SP-49 (cell line): Measurements from ENCODE around the gene FBN1.

- PRO-cap, result no peak
Observed at GRCh38 chr15:45131741-45132160, 2.0 kb downstream of the DUOX1 start.

- PRO-cap, result no peak
Observed at GRCh38 chr15:45152190-45152926, 22.6 kb downstream of the DUOX1 start.

DNA sequence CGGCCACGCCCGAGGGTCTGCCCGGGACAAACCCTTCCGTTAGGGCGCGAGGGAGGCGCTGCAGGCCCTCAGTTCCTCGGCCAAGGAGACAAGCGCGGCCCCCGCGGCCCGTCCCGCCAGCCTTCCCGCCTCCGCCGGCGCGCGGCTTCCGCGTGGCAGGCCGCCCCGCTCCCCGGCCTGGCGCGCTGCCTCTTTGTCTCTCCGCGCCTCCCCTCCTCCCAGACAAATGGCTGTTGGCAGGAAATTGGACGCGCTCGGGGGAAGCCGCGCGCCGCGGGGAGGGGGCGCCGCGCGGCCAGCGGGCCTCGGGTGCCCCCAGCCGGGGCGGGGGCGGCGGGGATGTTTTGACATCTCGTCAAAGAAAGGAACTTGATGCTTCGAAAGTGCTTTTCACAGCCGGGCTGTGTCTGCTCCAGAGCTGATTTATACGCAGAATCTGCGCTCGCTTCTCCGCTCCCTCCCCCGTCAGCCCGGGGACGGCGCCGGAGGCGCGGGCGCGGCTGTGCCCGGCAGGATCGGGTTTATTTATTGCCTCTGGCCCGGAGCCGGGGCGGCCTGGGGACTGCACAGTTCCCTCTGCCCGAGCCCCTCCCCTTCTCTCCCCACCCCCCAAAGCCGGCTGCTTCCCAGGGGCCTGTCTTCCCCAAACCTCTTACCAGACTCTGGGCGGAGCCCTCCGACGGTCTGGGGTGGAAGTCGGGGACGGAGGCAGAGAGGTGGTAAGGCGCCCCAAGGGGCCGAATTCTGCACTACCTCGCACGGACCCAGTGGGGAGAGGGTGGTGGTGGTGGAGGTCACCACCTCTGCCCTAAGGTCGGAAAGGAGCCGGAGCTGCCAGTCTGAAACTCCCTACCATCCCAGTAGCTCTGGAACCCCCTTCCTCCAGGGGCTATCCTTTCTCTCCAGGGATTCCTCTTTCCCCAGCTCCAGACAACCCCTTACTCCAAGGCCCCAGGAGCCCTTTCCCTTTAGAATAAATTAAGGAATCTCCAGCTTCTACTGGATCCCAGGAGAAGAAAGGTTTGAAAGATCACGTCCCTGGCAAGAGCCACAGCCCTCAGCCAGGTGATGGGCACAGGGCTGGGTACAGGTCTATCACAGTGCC, 20.6 kb downstream of the SHF start:
- PRO-cap, result unidirectional peak, plus-strand start at position 71 of the sequence; bidirectional peak, plus-strand start at position 242 of the sequence, minus-strand start at position 227 of the sequence; unidirectional peak, minus-strand start at position 599 of the sequence; unidirectional peak, minus-strand start at position 664 of the sequence; unidirectional peak, minus-strand start at position 718 of the sequence

DNA sequence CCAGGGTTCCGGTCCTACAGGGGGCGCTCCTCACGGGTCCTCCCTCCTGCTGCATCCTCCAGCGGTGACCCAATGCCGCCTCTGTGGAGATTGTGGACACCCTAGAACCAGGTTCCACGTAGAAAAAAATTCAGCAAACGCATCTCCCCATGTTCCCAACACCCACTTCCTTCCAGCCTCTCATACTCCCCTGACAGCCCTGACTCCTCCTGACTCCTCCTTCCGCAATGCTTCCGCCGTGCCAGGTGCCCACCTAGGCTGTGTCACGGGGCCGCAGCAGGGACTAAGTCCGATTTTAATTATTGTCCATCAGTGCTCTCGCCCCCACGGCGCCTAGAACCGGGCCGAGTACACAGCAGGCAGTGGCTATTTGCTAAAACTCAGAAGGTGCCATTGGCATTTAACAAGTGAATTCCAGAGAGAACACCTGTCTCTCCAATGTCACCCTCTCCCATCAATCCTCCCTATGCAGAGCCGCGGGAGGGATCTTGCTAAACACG, 11.3 kb upstream of the SHF start:
- PRO-cap, result no peak

- PRO-cap, result unidirectional peak, plus-strand start at chr15:45376727
Observed at GRCh38 chr15:45376384-45377013, 1.8 kb downstream of the GATM start.

DNA sequence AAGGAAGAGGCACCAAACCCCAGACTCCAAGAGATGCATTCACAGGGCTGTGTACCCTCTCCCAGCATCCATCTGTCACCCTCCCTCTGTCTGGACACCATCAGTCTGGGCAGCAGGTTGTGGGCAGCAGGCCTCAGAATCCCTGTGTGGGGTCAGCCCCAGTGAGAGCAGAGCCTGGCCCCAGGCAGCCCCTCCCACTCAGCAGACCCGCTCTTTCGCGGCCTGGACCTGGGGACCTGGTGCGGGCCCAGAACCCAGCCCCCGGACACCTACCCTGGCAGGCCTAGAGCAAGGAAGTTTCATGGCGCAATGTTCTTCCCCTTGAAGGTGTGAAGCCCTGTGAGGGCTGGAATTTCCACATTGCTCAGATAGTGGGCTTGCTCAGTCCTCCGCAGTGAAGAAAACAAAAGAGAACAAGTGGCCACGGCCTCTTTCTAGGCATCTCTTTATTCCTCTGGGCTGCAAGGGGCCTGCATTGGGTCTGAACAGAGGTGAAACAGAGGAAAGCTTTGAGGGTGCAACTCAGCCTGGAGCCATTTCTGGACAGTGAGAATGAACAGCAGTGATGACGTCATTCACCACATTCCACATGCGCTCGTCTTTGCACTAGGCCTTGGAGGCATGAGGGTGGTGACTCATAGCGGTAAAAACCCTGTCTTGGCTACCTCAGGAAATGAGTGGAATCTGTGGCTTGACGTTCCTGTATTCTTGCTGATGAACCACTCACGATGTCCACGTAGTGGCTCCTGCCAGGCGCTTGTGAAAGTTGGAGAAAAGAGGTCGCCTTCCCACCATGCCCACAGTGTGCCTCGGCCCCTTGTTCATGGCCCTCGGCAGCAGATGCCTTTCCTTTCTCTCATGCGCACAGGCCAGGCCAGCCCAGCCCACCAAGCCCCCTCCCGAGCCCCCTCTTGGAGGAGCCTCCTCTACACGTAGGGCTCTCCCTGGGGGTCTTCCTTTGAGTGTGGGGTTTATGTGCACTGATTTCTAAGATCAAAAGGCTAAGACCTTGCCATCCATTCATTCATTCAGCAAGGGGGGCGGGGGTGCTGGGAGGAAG, 26.1 kb downstream of the C15orf48 start:
- PRO-cap, result no peak

DNA sequence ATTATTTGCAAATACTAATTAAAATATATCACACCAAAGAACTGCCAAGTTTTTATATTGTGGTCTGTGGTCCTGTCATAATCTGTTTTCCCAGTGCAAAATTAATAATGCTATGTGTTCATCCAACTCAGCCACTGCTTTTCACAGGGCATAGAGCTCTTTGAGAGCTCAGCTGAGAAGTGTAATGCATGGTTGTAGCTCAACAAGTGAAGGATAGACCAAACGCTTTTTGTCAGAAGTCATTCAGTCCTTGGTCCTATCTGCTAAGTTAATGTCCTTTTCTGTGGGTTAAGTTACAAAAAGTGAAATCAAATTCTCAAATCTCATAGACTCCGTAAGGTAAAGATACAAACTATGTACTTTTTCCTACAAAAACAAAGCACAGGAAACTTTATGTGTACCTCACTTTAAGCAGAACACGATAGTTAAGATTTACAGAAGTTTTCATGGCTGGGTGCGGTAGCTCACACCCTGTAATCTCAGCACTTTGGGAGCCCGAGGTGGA, 41.0 kb downstream of the SLC30A4 start:
- PRO-cap, result no peak

- PRO-cap, result no peak
Observed at GRCh38 chr15:45610165-45610578, 23.0 kb downstream of the BLOC1S6 start.

DNA sequence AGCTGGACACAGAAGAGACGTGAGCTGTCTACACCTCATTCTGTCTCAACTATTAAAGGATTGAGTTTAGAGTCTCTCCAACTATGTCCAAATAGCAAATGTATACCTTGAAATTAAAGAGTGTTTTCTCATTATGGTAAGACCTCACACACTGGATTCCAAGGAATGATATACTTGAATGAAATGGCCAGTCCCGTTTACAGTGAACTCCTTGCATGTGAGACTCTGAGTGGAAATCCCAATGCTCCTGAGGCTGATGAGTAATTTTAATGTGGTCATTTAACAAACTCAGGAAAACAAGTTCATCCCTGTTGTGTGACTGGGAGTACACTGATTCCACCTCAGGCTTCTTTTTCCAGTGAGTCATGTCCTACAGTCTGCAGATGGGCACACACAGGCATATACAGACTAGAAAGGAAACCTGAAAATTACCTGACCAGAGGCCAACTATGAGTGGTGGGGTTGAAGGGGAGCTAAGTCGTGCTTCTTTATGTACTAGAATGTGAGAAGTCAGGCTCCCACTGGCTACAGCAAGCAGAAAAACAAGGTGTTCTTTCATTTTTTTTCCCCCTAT, 5.7 kb downstream of the SQOR start:
- PRO-cap, result no peak

DNA sequence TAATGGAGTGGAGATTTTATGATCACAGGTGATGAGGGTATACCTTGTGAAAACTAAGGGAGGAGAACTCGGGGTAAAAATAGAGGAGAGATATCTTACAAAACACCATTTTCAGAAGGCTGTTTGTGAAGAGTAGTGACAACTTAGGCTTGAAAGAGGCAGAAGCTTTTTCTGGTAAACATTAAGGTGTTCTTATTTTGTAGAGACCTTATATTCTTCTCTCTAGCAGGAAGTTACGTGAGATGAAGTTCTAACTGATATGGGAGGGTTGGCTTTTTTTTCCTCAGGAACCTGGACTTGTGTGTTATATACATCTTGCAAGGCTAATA, 805.3 kb downstream of the SQOR start:
- PRO-cap, result no peak

GRCh38 chr15:46526448-46526756, 891.6 kb downstream of the SQOR start:
- PRO-cap, result no peak

GRCh38 chr15:48486937-48487314, 155.7 kb downstream of the DUT start:
- PRO-cap, result no peak

DNA sequence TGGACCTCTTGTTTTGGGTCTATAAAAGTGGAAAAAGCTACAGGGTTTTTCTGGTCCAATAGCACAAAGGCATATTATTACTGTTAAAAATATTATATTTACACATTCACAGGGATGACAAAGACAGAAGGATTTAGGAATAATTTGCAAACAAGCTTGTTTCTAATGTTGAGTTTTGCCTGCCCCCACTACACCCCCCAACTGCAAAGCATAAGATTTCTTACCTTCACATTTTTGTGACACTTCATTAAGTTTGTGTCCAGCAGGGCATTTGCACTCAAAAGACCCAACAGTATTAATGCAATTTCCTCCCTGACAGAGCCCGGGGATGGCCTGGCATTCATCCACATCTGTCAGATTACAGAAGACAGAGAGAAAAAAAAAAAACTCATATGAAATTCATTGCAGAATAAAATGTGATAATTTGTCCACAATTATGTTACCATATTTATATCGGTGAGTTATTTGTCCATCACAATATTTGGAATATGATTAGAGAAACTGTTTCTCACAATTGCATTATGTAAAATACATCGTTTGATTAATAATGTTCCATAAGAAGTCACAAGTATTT, 111.6 kb downstream of the FBN1 start:
- PRO-cap, result no peak

DNA sequence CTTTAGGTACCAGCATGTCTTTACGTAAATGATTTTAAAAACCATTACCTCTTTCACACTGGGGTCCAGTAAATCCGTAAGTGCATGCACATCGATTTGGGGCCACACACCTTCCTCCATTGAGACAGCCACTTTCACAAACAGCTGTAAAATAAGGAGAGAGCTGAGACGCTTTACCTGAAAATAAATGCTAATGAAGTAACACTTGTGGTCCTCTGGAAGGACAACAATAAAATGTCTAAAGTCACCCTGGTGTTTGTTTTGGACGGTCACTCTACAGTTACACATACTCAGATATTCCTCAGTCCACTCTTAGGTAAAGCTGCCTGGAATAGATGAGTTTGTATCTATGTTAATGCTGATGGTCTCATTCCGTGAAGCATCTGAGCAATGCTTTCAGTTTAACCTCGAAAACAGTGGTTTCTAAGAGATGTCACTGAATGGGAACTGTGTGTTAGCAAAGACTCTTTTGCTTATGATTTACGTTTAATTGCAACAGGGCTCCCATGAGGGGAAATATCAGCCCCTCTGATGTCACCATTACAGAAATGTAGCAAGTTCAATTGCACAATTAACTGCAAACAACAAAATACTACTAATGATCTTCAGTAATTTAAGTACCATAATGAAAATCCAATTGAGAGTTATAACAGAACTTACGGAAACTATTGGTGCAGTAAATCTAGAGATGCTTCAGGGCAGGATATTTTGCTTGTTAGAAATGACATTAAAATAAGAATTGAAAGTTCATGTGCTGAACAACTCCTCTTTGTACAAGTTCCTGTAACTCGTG, 49.1 kb downstream of the FBN1 start:
- PRO-cap, result no peak

DNA sequence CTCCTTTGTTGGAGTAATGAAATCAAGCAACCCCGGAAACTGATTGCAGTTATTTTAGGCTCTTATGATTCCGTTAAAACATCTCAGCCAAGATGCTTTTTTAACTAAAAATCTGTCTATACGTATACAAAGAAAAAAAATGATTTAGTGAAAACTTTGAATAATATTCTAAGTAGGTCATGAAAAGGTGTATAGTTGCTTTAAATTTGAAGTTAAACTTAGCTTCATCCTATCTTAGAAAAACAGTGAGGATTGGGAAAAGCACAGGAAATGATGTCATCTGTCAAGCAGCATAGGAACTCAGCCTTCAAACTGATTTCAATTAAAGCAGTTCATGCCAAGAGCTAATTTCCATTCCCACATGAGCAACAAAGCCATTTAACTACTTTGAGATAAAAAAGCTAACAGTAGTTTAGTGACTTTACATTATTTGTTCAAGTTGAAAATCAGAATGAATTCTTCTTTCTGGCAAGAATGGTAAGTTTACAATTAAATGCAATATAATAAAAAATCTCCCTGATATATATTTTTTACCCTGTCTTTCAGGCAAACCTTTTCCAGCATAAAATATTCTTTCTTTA, 42.8 kb downstream of the FBN1 start:
- PRO-cap, result no peak

- PRO-cap, result no peak
Observed at GRCh38 chr15:48603220-48603380, 42.4 kb downstream of the FBN1 start.

DNA sequence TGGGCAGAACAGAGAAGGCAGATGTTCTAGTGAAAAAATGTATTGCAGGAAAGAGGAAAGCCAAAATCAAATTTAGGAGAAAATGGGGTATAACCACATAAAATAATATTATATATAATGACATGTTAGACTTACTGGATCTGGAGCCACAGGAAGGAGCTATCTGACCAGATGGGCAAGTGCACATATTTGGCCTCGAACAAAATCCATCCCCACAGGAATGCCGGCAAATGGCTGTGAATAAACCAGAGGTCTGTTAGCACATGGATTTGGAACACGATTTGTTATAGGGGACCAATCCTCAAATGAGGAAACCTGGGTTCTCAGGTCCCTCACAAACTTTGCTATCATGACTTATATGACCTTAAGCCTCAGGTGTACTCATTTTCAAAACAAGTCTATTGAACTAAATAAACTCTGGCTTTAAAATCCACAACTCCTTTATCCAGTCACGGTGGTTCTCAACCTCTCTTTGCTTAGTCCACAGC, 34.9 kb downstream of the FBN1 start:
- PRO-cap, result no peak

GRCh38 chr15:48645587-48646398, at the start of gene FBN1:
FBN1 (minus strand) TSS chr15:48645709.
- PRO-cap, result unidirectional peak, minus-strand start at chr15:48645709

- PRO-cap, result no peak
Observed at GRCh38 chr15:48671375-48671736, 25.8 kb upstream of the FBN1 start.

GRCh38 chr15:49465926-49466795, 43.1 kb downstream of the FGF7 start:
- PRO-cap, result no peak